Tongue (tissue), 2 donors: ENCODE data around the gene KIAA2012.

DNA sequence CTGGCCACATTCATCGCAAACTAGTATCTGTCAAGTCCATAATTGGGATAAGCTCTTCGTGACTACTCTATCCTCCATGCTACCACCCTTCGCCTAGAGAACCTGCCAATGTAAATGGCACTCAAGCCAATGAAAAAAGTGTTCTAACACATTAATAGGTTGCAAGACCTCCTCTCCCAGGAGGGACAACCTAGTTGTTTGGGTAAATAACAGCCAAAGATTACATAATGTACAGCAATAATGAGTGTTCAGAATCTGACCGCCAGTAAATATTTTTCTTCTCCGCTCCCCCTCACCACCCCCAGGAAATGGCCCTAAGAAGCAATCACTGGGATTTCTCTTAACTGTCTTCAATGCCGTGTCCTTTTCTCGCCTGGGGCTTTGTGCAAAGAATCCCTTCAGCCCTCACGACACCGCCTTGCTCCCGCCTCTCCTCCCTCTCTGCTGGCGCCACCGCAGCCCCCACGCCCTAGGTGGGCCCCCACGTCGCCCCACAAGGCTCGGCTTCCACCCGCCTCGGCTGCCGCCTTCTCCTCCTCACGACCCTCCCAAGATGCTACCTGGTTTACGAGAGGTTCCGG, 487 bp downstream of the HYCC2 start:
- RAMPAGE, long total RNA, result no peak

DNA sequence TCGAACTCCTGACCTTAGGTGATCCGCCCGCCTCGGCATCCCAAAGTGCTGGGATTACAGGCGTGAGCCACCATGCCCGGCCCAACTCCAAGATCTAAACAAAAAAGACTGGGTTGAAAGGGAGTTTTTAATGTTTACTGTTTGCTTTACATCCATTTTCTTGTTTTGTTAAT, 1.9 kb downstream of the CFLAR start:
- RAMPAGE, long total RNA, result no peak

DNA sequence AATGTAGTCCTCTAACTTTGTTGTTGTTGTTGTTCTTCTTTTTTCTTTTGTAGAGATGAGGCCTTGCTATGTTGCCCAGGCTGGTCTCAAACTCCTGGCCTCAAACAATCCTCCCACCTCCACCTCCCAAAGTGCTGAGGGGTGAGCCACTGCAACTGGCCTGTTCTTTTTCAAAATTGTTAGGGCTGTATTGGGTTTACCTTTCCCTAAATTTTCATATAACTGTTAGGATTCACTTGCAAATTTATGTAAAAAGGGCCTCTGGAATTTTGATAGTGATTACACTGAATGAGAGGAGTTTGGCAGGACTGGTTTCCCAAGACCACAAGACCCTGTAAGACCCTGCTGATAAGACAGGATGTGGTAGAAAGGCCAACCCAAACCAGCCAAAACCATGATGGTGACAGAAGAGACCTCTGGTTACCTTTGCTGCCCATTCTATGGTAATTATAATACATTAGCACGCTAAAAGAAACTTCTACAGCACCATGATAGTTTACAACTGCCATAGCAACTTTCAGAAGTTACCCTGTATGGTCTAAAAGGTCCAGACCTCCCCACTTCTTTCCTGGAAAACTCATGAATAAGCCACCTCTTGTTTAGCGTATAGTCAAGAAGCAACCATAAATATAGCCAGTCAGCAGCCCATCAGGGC, 8.3 kb upstream of the CASP10 start:
- RAMPAGE, long total RNA, result no peak

GRCh38 chr2:201234251-201234570, 26.1 kb upstream of the CASP8 start:
- RAMPAGE, long total RNA, result no peak

GRCh38 chr2:201378855-201379831, 22.0 kb upstream of the FLACC1 start:
- RAMPAGE, long total RNA, result no peak

GRCh38 chr2:201572753-201573315, 46.1 kb downstream of the C2CD6 start:
- RAMPAGE, long total RNA, result no peak

GRCh38 chr2:201790277-201790852, 9.6 kb upstream of the ALS2 start:
- RAMPAGE, long total RNA, result no peak

DNA sequence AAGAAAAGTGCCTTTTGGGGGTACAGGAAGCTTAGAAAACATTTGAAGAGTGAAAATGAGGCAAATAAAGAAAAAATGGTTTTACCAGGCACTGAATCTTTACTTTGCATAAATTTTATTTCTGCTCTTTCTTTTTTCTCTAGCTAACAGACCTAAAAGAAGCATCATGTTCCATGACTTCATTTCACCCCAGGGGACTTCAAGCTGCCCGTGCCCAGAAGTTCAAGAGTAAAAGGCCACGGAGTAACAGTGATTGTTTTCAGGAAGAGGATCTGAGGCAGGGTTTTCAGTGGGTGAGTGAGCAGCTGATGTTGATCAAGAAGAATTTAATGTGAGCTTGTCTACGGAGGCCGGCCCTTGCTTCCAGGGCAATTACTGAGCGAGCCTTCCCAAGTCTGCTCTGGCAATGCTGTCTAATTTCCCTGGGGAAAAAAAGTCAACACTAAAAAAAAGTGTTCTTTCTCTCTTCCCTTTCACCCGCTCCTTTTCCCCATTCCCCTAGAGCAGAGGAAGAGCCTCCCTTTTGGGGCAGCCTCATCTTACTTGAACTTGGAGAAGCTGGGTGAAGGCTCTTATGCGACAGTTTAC, 1.1 kb downstream of the CDK15 start:
- RAMPAGE, long total RNA, result no peak

DNA sequence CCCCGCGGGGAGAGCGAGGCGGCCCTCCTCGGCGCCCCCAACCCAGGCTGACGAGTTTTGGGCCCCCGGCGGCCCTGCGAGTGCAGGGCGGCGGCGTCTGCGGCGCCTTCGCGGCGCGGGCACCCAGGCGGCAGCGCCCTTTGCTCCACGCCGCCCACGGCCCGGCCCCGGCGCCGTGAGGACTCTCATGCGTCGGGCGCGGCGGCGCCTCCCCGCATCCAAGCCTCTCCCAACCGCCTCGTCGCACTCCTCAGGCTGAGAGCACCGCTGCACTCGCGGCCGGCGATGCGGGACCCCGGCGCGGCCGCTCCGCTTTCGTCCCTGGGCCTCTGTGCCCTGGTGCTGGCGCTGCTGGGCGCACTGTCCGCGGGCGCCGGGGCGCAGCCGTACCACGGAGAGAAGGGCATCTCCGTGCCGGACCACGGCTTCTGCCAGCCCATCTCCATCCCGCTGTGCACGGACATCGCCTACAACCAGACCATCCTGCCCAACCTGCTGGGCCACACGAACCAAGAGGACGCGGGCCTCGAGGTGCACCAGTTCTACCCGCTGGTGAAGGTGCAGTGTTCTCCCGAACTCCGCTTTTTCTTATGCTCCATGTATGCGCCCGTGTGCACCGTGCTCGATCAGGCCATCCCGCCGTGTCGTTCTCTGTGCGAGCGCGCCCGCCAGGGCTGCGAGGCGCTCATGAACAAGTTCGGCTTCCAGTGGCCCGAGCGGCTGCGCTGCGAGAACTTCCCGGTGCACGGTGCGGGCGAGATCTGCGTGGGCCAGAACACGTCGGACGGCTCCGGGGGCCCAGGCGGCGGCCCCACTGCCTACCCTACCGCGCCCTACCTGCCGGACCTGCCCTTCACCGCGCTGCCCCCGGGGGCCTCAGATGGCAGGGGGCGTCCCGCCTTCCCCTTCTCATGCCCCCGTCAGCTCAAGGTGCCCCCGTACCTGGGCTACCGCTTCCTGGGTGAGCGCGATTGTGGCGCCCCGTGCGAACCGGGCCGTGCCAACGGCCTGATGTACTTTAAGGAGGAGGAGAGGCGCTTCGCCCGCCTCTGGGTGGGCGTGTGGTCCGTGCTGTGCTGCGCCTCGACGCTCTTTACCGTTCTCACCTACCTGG, 1.1 kb downstream of the FZD7 start:
- RAMPAGE, long total RNA, result no peak

GRCh38 chr2:202073023-202073443, at the start of gene KIAA2012:
Gene KIAA2012 (plus strand): TSS chr2:202073255.
- RAMPAGE, long total RNA, result no peak

DNA sequence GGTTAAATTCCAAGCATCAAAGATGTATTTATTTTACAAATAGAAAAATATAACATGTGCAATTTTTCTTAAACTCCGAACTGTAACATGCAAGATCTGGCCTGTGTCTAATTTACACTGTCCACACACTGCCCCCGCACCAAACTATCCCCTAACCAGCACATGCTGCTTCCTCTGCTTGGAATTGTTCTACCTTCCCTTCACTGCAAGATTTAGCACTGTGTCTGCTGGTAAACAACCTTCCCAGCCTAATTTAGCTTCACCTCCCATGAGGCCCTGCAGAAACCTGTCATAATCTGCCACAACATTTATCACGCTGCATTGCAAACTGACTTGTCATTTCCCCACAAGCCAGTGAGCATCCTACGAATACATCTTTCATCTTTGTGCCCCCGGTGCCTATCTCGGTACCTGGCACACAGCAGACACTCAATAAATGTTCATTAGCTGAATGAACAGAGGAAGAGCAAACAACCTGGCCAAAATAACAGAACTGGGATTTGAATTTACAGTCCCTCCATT, 76.9 kb downstream of the SUMO1 start:
- RAMPAGE, long total RNA, result no peak

- RAMPAGE, long total RNA, result no peak
Observed at GRCh38 chr2:202376771-202376997, 557 bp downstream of the BMPR2 start.

DNA sequence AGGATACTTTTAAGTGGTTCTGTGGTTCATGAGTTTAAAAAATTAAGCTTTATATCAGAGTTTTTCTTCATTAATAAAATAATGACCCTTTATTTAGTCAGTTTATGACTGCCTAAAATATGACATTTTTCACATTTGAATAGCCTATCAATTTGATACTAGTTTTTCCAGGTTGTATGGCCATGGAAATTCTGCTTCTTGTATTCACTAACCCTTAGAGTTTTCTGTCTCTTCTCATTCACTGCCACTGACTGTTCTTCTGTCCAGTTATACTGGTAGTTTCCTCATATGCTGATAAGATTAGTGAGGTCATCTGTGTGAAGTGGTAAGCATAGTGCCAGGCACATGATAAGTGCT, 91.1 kb downstream of the NBEAL1 start:
- RAMPAGE, long total RNA, result no peak

DNA sequence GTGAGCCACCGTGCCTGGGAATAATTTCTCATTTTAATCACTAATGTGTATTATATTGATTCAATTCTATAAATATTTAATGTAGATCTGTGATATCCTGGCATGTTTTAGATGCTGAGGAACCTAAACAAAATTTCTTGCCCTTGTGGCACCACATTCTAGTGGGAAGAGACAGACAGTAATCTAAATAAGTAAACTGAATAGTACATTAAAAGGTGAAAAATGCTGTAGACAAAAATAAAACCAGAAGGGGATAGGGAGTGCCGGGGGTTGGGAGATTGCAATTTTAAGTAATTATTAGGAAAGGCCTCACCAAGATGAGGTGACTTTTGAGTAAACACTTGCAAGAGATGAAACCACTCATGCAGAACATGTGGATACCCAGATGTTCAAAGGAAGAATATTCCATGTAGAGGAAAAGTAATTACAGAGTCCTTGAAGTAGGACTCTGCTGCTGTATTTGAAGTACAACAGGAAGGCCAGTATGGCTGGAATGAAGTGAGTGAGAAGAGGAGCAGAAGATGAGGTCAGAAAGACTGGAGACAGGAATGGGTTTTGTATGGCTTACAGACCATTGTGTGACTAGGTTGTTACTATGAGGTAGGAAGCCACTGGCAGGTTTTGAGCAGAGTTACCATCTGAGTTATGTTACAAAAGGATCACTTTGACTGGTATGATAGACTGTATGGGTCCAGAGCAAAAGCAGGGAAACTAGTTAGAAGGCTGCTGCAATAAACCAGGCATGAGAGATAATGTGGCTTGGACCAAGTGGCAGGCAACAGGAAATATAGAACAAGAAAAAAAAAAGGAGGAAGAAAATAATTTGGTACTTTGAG, 37.1 kb downstream of the CYP20A1 start:
- RAMPAGE, long total RNA, result no peak

GRCh38 chr2:203328714-203329193, 560 bp downstream of the ABI2 start:
- RAMPAGE, long total RNA, result no peak

GRCh38 chr2:203364290-203364764, 36.1 kb downstream of the ABI2 start:
- RAMPAGE, long total RNA, result no peak

DNA sequence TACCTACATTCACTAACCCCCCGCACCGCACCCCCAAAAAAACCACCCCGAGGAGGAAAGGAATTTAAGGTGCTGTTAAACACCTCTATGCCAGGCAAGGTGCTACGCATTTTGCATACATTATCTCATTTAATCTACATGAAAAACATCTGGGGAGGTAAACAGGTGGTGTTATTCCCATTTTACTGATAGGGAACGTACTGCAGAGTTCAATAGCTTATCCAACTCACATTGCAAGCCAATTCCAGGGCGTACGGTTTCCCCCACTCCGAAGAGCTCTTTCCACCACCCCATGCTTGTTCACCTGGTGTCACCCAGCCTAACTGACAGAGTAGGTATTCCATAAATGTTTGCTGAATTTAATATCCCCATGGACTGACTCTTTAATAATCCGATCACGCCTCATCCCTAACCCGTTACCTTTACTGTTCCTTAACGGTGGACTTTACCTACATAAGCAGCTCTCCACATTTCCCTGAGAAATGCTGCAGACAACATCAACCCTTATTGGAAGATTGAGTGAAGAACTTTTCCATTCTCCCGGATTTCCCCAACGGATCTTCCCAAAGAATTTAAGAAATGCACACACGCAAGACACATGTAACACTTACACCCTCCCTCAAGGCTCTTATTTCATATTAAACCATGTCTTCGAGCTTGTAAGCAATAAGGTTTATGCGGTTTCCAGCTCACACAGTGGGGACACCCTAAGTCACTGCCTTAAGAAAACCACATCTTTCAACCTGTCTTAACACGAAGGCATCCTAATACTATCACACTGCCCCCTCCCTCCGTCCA, 1.2 kb downstream of the RAPH1 start:
- RAMPAGE, long total RNA, result no peak

- RAMPAGE, long total RNA, result no peak
Observed at GRCh38 chr2:203580772-203581306, 45.7 kb upstream of the RAPH1 start.

GRCh38 chr2:203605264-203605586, 70.1 kb upstream of the RAPH1 start:
- RAMPAGE, long total RNA, result no peak

DNA sequence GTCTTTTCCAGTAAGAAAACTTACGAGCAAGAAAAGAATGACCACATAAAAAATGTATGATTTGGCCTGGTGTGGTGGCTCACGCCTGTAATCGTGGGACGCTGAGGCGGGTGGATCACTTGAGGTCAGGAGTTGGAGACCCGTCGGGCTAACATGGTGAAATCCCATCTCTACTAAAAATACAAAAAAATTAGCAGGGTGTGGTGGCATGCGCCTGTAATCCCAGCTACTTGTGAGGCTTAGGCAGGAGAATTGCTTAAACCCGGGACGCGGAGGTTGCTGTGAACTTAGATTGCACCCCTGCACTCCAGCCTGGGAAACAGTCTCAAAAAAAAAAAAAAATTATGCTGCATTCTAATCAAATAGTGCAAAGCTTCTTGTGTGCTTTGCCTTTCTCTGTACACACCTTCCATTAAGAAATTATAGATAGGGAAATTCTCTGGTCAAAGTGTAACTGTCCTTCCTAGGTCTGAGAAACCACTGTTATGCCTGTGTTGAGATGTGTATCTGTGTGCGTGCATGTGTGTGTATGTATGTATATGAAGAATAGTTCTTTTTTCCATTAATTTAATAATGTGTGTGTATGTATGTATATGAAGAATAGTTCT, 2.4 kb downstream of the CD28 start:
- RAMPAGE, long total RNA, result no peak